Measurements from ENCODE around the genes ELP4, PAX6, QSER1 and CD59.

GRCh38 chr11:28833546-28834249 is 725.5 kb downstream of the METTL15 start:
- PRO-cap = no peak

DNA sequence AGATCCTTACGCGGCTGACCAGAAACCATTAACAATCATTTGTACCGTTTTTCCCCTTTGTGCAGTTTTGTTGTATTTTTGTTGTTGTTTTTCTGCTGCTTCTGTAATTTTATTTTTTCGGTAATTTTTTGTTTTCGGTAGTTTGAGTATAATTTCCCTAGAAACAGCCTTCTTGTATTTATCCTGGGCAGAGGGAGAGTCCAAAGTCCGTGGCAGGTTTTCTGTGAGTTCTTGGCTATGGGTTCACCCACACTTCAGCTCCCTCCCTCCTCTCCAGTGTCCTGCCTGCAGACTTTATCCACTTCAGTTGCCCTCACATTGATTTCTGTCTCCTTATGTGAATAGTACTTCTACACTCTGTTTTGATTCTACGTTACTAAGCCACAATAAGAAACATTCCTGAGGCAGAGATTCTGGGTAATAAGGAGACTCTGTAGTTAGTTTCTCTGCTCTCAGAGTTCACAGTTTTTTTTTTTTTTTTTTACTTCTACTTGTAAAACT is 868.5 kb downstream of the METTL15 start:
- PRO-cap = no peak

GRCh38 chr11:30487075-30487586 is 99.0 kb downstream of the MPPED2 start:
- PRO-cap = no peak

DNA sequence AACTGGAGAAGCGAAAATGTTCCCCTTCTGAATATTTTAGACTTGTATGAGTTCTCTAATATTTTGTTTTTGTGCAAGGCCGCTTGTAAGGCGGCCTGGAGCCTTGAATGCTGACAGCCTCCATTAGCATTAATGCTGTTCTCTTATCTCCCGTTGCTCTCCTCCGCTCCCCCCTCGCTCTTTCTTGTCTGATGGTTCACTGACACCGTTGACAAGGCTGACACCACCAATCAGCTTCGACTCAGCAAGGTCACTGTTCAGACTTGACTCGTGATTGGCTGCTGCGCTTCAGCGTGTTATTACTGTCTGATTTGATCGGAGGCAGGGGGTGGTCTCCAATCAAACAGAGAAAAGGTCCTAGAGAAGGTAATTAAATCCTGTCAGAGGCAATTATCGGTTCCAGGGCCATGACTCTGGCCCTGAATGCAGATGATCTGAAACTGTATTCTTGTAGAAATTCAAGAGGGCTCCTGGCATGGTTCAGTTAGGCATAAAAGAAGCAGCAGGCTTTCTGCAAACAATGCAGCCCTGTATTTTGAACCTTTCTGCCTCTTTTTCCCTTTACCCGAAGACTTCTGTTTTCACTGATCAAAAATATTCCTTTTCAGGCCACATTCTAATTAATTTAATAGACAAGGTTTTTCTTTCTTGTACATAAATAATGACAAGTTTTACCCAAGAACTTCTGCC is 49.3 kb upstream of the MPPED2 start:
- PRO-cap = no peak

GRCh38 chr11:31321305-31321768 is 48.2 kb downstream of the DCDC1 start:
- PRO-cap = no peak

DNA sequence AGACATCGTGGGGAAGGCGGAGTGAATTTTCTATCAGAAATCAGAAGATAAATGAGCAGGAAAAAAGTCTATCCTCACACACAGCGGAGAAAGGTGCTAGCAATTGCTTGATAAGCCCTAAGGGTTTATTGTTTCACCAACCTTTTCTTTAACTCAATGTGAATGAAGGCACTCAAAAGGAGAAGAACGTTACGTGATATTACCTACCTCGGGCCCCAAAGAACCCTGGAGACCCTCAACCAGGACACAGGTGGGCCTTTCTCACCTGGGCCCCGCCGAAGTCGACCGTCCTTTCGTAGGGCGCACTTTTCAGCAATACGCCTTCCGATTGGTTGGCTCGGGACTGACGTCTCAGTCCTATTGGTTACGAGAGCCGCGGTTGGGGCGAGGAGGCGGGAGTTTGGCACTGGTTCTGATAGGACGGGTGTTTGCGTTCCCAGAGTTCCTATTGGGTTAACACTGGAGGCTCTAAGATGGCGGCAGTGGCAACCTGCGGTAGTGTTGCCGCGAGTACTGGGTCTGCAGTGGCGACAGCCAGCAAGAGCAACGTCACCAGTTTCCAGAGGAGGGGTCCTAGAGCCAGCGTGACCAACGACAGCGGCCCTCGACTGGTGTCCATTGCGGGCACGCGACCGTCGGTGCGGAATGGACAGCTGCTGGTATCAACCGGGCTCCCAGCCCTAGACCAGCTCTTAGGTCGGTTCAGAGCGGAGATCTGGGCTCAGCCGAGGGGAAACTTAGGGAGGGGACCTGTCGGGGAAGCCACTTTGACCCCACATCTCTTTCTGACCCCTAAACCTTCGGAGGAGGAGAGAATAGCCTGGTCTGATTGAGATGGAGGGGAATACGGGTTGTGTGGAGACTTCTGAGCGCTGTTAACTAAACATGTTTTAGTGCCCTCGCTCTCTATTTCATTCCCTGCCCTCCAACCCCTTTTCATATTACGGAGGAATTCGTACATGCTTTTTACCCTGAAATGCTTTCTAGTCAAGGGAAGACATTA is at the start of gene ELP4:
TSS of gene ELP4 (plus strand) at position 456 of the 1,003 bp plus-strand sequence.
- PRO-cap = bidirectional peak, plus-strand start at position 459 of the sequence, minus-strand start at position 295 of the sequence

GRCh38 chr11:31810816-31811566 is at the start of gene PAX6:
PAX6 (minus strand) TSS chr11:31811322.
- PRO-cap = no peak

DNA sequence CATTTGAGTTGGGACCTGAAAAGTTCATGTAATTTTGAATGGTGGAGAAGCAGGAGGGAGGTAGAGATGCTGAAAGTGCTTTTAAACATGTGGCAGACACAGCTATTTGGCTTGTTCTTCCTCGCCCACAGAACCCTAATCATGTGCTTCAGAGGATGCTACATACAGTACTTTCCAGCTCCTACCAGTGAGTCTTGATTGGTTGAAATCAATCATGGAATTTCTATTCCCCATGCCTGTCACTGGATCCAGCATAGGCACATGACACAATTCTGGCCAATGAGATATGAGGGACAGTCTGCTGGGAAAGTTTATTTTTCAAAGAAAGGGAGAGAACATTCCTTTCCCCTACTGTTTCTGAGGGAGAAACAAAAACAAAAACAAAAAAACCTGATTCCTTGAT is 3.4 kb upstream of the RCN1 start:
- PRO-cap = no peak

- PRO-cap = no peak
Measured at GRCh38 chr11:32391980-32392643, 43.2 kb downstream of the WT1 start.

- PRO-cap = no peak
Measured at GRCh38 chr11:32396213-32396930, 39.0 kb downstream of the WT1 start.

DNA sequence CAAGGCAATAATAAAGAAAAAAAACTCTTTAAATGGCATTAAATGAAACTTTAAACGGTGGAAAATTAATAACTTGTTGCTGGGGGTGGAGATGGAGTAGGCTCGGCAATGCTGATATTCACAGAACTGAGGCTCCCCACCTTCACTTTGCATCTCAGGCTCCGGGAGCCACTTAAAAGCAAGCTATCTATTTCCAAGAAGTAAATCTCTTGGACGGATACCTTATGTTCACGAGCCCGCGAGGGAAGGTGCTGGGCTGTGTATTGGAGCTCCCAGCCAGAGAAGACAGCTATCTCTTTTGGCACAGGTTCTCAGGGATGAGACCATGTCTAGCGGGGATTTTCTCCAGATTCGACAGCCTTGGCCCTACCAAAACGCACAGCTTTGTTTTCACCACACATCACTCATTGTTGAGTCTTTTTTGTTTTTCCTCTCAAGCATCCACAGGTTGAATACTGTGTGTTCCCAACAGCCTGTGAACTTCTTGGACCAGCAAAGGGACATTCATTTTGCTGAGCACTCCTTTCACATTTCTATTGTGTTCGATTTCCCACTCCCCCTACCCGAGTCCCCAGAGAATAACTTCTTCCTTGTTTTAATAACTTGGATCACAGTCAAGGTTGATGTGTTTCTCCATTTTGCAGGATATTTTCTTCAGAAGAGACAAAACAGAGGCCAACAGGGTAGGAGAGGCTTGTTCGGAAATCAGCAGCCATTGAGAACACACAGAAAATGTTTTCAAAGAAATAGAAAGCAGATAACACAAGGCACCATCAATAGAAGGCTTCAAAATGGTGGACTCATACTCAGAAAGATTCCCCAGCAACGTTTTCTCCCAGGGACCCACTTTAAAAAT is 23.2 kb downstream of the WT1 start:
- PRO-cap = no peak

DNA sequence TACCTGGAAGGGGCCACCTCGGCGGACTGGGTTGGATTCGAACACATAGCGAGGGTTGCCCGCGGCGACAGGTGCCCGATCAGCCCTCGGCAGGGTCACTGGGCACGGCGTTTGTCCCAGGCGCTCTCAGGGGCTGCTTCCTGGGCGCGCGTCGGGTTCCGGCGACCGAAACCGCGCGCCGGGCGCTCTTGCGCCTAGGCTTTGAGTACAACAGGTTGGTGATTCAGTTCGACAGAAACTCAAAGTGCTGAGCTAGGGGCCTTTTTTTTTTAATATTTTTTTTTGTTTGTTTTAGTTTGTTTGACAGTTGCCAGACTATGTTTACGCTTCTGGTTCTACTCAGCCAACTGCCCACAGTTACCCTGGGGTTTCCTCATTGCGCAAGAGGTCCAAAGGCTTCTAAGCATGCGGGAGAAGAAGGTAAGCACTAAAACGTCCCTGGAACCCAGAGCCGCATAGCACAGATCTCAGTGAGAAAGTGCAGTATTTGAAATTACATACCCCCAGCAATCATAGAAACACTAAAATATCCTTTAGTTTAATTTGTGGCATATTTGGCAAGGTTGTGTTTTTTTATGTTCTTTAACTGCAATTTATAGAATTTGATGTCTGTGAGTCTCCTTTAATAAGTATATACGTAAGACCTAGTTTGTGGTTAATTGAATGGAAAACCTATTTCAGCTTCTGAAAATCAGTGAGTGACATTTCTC is 641 bp downstream of the PRRG4 start:
- PRO-cap = no peak

- PRO-cap = bidirectional peak, plus-strand start at chr11:32893112, minus-strand start at chr11:32892740; bidirectional peak, plus-strand start at chr11:32893420, minus-strand start at chr11:32893293
Measured at GRCh38 chr11:32892640-32893557, at the start of gene QSER1. QSER1 (plus strand) TSS chr11:32892811.

DNA sequence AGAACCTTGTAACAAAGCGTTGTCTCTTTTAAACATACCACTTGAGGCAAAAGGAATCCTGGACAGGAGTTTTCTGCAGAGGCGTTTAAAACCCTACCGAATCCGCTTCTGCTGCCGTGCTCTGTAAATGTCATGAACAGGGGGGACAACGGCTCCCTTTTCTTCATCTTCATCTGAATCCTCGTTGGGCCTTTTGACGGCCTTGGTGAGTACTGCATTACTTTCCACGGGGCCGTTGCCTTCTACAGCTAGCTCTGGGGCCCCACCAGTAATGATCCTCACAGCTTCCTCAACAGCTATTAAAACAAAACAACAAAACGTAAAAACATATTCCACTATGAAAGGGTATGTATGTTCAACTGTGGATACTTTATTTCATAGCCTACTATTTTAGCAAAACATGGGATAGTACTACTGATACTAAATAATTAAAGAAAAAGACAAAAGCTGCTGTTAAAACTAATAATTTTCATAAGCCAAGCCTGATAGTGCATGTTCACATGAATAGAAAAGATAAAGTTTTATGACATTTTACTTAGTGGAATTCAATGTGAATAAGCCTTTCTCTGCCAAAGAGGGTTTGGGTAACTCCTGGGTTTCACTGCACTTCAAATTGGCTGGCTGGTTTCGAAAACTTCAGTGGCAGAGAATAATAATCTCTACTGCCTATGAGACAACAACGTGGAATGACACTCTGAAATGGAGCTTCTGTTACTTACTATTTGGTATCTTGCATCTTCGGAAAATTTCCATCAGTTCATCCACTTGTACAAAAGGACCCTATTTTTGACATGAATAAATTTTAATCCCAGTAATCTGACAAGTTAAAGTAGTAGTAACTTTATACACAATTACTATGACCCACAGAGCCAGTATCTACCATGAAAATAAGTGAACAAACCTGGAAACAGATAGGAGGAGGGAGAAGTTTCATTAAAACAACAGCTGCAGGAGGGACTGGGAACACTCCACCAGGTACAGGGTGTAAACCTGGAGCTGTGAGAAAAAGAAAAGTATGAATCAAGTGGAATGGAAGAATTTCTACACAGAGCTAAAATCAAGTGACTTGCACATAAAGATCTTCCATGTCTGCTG is 46.0 kb downstream of the TCP11L1 start:
- PRO-cap = no peak

DNA sequence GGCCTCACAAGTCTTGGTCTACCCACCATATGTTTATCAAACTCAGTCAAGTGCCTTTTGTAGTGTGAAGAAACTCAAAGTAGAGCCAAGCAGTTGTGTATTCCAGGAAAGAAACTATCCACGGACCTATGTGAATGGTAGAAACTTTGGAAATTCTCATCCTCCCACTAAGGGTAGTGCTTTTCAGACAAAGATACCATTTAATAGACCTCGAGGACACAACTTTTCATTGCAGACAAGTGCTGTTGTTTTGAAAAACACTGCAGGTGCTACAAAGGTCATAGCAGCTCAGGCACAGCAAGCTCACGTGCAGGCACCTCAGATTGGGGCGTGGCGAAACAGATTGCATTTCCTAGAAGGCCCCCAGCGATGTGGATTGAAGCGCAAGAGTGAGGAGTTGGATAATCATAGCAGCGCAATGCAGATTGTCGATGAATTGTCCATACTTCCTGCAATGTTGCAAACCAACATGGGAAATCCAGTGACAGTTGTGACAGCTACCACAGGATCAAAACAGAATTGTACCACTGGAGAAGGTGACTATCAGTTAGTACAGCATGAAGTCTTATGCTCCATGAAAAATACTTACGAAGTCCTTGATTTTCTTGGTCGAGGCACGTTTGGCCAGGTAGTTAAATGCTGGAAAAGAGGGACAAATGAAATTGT is 29.4 kb downstream of the HIPK3 start:
- PRO-cap = no peak

- PRO-cap = no peak
Measured at GRCh38 chr11:33324357-33325042, 51.4 kb upstream of the KIAA1549L start.

GRCh38 chr11:33696143-33696810 is 4.3 kb downstream of the C11orf91 start:
- PRO-cap = no peak

GRCh38 chr11:33706395-33707048 is 5.9 kb upstream of the C11orf91 start:
- PRO-cap = no peak

GRCh38 chr11:33736296-33736671 is at the start of gene CD59:
CD59 (minus strand) TSS chr11:33736423.
- PRO-cap = bidirectional peak, plus-strand start at chr11:33736566, minus-strand start at chr11:33736423

- PRO-cap = no peak
Measured at GRCh38 chr11:33753267-33753878, 17.1 kb upstream of the CD59 start.